Foreskin keratinocyte (primary cell): ENCODE results near the genes RBBP8 and CABLES1.

GRCh38 chr18:21450909-21451482 is 149.5 kb downstream of the ESCO1 start:
- RAMPAGE, total RNA = no peak

- RAMPAGE, total RNA = no peak
Observed at GRCh38 chr18:21686438-21686898, 18.1 kb downstream of the ABHD3 start.

- RAMPAGE, total RNA = no peak
Observed at GRCh38 chr18:21803576-21804780, 63.4 kb downstream of the MIB1 start.

GRCh38 chr18:21807302-21807942 is 66.8 kb downstream of the MIB1 start:
- RAMPAGE, total RNA = no peak

DNA sequence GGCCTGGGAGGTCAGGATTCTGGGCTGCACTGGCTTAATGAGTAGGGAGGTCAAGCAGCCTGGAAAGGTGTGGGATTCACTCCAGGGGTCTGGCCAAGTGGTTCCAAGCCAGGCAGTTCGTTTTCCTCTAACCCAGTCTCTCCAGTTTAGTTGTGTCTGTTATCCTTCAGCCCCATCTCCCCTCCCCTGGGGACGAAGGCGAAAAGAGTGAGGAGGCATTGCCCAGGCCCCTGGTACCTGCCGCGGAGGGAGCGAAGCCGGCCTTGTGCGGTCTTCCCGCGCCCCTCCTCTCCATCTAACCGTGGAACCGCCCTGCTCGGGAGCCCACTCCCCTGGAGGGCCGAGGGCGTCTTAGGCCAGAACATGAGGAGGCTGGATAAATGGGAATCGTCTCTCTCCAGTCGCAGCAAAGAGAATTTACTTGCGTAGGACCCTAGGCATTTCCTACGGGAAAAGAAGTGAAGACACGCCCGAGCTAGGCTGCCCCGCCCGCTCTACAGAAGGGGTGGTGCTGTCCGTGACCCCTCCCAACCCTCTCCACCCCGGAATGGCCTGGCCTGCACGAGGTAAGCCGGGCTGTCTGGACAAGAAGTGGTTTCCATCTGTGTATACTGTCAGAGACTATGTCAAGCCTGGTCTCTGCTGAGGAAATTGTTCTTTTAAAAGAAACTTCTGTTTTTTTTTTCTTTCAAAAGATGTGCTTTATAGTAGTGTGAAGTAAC is 156.2 kb downstream of the MIB1 start:
- RAMPAGE, total RNA = no peak

DNA sequence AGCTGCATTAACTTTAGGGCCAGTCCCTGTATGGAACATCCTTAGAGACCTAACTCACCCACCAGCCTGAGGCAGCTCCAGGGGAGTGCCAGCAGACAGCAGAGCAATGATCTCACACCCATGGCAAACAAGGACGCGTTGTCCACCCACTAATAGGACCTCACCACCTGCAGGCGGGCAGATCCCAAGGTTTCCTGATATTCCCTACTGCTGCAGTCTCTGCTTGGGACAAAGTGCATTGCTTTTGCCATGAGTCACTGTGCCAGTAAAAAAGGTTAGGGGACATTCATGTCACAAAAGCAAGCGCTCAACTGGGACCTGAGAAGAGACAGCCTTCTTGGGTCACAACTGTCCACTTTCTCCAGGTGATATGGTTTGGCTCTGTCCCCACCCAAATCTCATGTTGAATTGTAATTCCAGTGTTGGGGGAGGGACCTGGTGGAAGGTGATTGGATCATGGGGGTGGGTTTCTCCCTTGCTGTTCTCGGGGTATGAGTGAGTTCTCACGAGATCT is 160.1 kb downstream of the MIB1 start:
- RAMPAGE, total RNA = no peak

- RAMPAGE, total RNA = no peak
Observed at GRCh38 chr18:22040567-22040766, 128.9 kb upstream of the GATA6 start.

DNA sequence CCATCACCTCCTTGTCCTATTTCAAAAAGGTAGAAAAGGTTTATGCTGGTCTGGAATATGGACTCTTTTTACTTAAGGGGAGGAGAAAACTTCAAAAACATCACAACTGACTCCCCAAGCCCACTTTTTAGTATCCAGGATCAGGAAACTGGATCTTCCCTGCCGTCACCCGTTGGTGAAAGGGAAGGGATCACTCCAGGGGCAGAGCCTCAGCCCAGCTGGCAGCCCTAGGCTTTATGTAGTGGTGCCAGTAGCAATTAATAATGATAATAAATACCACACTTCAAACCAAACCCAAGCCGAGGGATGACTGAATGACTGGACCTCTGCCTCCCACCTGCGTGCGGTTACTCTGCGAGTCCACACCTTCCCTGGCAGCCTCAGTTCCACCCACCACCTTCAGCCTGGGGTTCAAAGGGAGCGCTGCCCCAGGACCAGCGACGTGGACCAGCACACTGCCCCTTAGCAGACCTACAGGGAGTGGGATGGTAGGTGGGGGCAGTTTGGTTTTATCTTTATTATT is 4.9 kb upstream of the GATA6 start:
- RAMPAGE, total RNA = no peak

- RAMPAGE, total RNA = no peak
Observed at GRCh38 chr18:22166041-22166621, 3.3 kb upstream of the GATA6 start.

GRCh38 chr18:22185659-22186115 is 16.3 kb downstream of the GATA6 start:
- RAMPAGE, total RNA = no peak

DNA sequence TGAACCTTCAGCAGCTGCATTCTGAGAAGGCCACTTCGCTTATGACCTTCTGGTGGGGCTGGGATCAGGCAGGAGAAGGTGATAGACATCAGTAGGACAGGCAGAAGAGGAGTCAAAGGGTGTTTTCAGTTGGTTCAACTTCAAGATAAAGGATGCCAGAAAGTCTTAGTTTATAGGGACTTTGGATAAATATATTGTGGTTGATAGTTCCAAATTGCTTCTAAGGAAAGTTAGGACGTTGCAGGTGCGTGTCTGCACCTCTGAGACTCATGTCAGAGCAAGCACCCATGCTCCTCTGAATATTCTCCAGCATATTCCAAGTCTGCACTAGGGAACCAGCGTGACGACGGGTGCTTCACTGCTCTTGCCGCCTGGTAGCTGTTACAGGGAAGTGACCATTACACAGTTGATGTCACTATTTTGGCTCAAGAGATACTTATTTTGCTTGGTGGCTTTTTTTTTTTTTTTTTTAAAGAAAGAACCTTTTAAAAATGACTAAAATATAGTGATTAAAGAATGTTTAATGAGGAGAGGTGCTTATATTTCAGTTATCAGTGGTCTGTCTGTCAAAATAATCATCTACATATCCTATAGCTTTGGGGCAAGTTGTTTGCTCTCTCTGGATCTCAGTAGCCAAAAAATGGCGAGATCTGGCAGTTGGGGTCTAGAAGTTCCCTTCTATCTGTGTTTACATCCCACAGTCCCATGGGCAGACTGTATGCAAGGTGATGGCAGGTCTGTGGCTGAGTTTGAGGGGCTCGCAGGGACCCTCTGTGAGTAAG is 35.7 kb downstream of the GATA6 start:
- RAMPAGE, total RNA = no peak

DNA sequence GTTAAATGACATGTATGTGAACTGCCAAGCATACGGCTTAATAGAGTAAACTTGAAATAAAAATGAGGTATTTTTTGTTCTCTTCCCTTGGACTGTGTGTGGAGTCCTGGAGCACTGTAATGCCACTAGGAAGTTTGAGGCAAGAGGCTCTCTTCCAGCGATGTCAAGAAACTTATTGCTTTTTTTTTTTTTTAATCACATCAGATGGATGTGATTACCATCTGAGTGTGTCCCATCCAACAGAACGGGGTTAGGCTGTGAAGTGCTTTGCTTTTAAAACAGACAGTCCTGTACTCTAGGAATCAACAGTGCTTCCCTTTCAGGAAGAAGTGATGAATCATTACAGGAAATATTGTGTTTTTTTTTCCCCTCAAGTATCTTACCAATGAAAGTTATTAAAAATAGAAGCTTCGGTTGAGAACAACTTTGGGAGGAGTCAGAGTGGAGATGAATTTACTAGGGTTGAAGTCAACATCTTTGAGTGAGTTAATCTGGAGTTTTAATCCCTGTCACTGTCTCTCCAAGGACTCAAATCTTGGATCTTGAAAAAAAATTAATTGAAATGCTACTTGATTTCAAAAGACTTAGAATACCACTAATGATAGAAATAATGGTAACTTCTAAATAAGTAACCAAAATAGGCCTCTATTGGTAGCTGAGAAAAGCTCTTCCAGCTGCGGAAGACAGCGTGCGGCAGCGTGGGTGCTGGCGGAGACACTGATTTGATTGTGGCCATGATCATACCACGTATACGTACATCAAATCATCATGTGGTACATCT is 45.4 kb downstream of the GATA6 start:
- RAMPAGE, total RNA = no peak

GRCh38 chr18:22349385-22349554 is 68.4 kb downstream of the CTAGE1 start:
- RAMPAGE, total RNA = no peak

- RAMPAGE, total RNA = no peak
Observed at GRCh38 chr18:22542159-22542680, 124.5 kb upstream of the CTAGE1 start.

DNA sequence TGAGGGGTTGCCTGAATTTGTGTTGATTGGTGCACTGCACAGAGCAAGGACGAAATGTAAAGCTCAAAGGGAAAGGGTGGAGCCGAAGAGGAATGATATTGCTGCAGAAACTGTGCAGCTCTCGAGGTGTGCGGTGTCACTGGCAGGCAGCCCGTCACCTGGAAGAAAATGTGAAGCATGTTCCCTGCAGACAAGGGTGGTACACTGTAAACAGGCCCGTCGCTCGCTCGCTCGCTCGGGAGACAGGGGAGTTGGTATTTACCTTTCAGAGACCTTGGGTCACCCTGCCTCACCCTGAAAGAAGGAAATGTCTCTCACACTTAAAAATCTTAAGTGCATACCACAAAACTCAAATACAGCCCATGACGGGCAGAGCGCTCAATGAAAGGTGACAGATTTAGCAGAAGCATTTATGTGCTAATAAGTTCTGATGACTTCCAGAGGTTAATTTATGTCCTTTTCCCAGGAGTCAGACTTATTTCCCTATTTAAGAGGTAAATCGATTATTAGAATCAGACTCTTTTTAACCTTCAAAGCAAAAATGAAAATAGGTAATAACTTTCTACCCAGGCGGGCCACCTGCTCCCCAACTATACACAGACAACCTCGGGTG is 195.7 kb upstream of the CTAGE1 start:
- RAMPAGE, total RNA = no peak

DNA sequence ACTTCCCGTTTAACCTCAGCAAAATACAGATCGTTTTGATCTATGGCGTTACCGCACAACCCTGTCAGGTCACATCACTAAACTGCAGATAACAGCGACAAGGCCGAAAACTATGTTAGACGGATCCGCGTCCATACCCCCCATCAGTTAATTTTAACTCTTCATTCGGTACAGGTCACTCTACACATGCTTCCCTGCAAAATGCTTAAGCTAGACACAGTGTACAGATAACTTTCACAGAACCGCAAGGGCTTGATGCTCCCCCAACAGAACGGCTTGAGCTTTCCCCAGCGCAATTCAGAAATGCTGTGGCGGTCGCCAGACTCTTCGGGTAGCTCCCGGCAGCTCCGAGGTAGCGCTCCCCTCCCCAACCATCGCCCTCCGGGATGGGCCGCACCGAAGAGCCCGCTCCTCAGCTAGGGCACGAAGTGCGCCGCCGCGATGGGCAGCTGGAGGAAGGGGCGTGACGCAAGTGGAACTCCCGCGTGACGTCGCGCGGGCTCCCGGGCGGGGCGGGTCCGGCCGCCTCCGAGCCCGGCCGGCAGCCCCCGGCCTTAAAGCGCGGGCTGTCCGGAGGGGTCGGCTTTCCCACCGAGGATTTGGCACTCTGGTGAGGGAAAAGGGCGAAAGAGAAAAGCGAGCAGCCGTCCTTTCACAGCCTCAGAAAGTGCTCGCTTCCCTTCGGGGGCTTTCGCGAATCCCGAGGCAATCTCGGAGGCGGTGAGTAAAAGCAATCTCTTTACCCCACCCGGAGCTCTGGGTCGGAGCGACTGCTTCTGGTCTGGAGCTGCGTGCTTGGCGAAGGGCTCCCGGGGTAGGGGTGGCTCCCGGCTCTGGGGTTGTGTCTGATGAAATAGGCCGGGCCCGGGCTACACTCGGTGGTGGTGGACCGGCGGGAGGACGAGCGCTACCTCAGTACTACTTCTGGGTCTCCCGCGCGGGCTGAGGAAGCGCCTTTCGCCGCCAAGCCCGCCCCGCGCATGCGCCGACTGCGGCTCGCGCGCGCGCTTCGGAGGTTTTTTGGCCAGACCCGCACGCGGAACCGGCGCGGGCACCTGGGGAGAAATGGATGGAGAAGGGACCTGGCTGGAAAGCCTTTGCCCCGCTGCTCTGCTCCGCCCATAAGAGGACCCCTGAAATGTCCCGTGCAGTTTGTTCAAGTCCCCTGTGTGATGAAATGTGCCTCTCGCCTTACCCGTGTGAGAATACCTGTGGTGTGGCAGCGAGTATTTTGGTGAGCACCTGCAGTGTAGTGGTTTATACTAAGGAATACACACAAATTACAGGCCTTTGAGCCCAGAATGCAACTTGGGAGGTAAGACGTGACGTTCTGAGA is at the start of gene RBBP8:
RBBP8 (plus strand) TSS at position 484 of the 1,336 bp plus-strand sequence.
- RAMPAGE, total RNA = start-site peak on the plus strand centred at position 523 of the sequence, 37 bp wide, 676 and 459 reads in 2 replicates; start-site peak on the plus strand centred at position 1,023 of the sequence, 71 bp wide, 117 and 43 reads in 2 replicates

DNA sequence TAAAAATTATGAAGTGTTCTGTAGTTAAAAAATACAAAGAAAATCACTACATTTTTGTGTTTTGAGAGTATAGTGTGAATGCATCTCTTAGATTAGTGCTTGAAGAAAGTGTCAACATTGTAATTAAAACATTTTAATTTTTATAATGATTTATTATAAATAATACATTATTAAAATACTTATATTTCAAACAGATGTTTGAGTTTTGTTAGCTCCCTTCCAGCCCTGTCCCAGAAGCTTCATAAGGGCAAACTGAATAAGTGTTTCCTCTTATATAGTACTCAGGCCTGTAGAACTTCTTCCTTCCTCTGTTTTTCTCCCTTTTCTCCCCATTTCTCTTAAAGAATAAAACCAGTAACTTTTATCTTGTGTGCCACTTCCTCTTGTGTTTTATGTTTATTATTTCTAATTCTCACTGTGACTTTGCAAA is 42.2 kb downstream of the RBBP8 start:
- RAMPAGE, total RNA = no peak

GRCh38 chr18:23105769-23106308 is 29.4 kb upstream of the CABLES1 start:
- RAMPAGE, total RNA = no peak

DNA sequence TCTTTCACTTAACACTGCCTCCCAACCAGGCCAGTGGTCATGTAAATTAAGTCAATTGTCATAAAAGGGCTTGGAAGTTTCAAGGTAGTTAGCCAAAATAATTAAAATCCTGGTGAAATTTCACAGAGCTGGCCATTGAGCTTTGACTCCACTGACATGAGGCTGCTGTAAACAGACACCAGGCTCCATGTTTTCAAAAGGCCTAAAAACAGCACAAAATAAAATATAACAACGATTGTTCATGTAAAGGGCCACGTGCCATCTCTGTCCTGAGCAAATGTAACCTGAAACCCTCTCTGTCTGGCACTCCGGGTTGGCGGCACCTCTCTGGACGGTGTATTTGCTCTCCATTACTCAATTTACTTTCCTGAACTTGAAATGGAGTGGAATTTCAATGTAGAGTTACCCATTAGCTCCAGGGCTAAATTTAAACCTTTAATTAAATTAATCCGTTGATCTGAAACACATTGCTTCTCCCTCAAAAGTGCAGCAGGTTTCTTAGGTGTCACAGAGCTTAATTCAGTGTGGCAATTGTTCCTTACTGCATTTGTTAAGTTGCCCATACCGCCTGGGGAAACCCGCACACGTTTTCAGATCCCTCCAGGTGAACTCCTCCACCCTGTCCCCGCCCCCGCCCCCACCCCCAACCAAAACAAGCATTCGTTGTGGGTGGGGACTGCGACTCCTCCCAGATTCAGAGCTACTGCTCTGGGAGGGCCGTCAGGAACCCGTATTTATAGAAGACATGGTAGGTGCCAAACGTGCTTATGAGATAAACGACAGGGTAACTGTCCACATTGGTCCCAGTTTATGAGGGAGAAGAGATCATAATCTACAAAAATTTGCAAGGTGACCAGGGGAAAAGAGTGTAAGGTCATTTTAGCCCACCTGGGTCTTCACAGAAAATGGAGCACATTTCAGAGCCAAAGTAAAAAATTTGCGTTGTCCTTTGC is 1.2 kb upstream of the CABLES1 start:
- RAMPAGE, total RNA = no peak

DNA sequence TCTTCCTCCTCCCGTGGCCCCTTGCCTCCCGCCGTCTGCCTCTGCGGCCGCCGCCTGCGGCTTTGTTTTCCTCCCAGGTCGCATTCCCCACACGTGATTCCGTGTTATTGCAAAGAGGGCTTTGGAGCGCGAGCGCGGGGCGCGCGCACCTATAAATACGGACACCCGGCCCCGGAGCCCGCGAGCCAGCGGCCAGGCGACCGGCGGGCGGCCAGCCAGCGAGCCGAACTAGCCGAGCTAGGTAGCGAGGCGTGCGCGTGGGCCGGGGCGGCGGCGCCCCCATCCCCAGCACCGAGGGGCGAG is at the start of gene CABLES1:
CABLES1 (plus strand) TSS at position 181 of the 303 bp plus-strand sequence.
- RAMPAGE, total RNA = no peak